Choroid plexus epithelial cell (primary cell): Measurements from ENCODE around the genes BUB3 and GPR26.

- RRBS = 2% methylated on average over 18 of the region's 52 CpGs
Observed at GRCh38 chr10:123149788-123150470, 2.0 kb downstream of the HMX2 start.

DNA sequence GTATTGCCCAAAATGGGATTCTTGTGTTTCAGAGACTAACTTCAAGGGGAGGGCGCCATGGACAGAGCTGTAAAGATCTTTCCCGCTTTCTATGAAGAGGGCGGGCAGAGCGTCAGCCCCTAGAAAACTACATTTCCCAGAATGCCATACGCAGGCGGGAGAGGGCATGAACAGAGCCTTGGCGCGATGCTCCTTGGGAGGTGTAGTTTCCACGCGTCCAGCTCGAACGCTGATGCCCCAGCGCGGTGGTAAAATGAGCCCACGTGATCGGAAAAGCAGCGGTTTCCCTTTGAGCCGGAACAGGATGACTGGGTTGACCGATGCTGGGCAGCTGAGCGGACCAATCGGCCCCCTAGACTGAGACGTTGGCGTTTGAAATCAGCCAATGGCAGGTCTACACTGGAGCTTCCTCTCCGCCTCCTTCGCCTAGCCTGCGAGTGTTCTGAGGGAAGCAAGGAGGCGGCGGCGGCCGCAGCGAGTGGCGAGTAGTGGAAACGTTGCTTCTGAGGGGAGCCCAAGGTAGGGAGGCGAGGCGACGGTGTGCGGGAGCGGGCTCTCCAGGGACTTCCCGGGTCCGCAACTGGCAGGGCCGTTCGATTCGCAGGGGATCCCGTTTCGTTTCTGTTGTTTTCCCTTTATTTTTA is at the start of gene BUB3:
BUB3 (plus strand) TSS at position 436 of the 644 bp plus-strand sequence.
- RRBS = 1% methylated on average over 5 of the region's 45 CpGs

- RRBS = 4% methylated on average over 6 of the region's 61 CpGs
Observed at GRCh38 chr10:123665915-123666450, at the start of gene GPR26. TSS of gene GPR26 (plus strand) at chr10:123666355.

DNA sequence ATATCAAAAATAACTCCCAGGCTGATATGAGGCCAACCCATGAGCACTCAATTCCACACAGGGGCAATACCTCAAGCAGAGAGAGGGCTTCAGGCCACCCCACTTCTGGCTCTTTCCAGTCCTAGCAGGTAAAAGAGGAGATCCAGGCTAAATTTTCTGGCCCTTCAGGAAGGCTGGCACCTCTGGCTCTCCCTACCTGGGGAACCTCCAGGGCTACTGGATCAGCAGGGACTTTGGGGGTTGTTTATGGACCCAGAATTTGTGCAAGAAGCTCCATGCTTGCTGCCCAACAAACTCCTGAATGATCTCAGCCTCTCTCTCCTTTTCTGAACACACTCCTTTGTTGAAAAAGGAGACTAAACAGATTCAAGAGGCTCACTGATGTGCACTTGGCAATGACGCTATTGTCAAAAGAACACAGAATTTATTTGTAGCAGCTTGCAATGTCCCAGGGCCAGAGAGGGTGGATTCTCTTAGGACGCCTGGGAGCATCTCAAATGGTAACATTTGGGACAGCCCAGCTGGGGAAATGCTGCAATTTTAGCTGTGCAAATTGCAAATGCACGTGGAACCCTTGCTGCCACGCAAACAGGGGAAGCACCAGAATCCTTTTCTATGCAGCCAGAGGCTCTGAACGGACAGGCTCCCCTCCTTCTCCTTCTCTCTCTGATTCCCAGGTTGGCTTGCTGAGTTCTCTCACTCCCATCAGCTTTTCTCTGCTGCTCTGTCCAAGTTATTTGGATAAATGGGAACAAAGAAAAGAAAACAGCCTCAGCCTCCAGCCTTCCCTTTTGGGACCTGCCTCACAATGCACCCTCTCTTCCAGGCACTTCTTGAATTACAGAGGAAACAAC is 79.9 kb downstream of the GPR26 start:
- RRBS = no CpG with 5 or more reads among the region's 5 CpGs

DNA sequence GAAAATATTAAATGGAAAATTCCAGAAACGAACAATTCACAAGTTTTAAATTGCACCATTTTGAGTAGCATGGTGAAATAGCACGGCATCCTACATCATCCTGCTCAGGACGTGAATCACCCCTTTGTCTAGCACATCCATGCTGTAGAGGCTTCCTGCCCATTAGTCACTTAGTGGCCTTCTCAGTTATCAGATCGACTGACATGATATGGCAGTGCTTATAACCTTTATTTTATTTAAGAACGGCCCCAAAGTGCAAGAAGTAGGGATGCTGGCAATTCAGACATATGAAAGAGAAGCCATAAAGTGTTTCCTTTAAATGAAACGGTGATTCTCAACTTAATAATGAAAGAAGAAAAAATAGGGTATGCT is 82.7 kb downstream of the CPXM2 start:
- RRBS = no CpG with 5 or more reads among the region's 6 CpGs

DNA sequence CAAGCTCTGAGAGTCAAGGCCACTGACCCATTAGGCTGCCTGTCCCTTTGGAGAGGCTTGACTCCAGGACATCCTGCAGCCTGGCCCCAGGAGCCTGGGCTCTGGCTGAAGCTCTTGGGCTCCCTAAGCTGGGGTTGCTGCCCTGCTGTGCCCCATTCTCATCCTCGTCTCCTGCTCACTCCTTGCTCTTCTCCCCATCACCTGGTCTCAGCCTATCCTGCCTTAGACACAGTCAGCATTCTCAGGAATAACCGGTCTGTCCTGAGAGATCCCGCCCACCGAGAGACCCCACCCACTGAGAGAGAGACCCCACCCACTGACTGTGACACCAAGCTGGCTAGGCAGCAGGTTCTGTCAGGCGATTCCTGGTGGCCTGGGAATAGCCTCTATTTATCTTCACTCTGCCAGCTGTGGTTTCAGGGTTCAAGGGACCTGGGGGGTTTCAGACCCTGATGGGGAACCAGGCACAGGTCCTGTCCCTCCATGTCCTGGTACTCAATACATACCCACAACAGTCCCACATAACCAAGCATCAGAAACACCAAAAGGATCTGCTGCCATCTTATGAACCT is 27.6 kb downstream of the CPXM2 start:
- RRBS = no CpG with 5 or more reads among the region's 5 CpGs

DNA sequence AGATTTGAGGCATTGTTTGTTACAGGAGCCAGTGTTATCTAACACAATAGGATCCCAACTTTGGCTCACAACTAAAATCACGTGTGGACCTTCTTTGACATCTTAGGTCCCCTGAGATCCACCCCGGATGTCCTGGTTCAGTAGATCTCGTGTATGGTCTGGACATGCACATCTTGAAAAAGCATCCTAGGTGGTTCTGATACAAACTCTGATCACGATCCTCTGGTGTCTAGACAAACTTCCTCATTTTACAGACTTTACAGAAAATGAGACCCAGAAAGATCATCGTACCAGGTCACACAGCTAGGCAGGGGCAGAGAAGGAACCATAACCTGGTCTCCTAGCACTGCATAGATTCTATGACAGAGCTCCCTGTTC is 30.7 kb upstream of the CHST15 start:
- RRBS = no CpG with 5 or more reads among the region's 5 CpGs

GRCh38 chr10:124221776-124221928 is 128.3 kb upstream of the CHST15 start:
- RRBS = no CpG with 5 or more reads among the region's 5 CpGs

GRCh38 chr10:124291083-124291825 is 127.5 kb downstream of the OAT start:
- RRBS = no CpG with 5 or more reads among the region's 14 CpGs

- RRBS = no CpG with 5 or more reads among the region's 16 CpGs
Observed at GRCh38 chr10:124378822-124379411, 39.8 kb downstream of the OAT start.

GRCh38 chr10:124544342-124545139 is 82.9 kb downstream of the LHPP start:
- RRBS = no CpG with 5 or more reads among the region's 23 CpGs

GRCh38 chr10:124604664-124605469 is 139.3 kb downstream of the FAM53B start:
- RRBS = no CpG with 5 or more reads among the region's 20 CpGs

DNA sequence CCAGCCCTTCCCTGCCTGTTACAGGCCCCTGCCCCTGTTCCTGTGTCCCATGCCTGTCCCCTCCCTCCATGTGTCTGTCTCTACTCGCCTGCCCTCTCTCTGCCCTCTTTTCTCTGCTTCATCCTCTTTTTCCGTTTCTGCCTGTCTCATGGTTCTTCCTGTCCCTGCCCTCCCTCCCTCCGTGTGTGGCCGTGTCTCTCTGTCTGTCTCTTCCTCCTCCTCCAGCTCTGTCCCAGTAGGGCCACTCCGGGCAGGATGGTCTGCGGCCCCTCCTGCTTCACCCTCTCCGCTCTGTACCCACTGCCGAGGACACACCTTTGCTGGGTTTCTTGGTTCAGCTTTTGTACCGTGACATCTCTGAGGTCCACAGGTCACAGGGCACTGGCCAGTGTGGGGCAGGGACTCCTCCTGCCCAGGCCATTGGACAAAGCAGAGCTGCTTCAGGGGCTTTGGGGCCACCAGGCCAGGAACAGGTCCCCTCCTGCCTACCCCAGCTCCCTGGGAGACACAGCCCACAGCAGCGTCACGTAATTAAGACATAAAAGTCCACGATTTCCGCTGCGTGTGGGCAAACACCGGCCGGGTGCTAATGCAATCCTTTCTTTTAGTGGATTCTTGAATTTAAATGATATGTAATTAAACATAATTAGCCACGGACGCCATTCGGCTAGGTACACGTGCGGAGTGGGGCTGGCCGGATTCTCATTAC is 137.2 kb downstream of the FAM53B start:
- RRBS = no CpG with 5 or more reads among the region's 22 CpGs

DNA sequence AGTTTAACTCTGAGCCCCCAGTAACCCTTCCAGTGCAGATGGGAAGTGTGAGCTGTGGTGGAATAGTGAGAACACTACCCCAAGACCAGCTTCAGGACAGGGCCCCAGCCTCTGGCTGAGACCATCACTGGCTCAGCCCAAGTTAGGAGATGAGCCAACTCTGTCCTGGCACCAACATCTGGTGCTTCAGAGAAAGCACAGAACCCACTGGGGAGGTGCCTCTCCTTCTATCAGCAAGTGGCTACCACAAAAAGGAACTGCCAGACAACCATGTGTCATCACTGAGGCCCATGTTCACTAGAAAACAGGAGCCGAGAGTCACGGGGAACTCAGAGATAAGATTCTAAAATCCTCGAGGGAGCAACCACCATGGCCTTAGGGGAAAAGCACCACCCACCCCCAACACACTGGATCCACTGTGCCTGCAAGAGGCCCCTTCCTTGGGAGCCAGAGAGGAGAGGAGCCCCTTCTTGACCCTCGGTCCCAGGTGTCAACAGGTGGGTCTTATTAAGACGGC is 102.8 kb downstream of the FAM53B start:
- RRBS = no CpG with 5 or more reads among the region's 5 CpGs

- RRBS = no CpG with 5 or more reads among the region's 8 CpGs
Observed at GRCh38 chr10:124696672-124697156, 47.5 kb downstream of the FAM53B start.

DNA sequence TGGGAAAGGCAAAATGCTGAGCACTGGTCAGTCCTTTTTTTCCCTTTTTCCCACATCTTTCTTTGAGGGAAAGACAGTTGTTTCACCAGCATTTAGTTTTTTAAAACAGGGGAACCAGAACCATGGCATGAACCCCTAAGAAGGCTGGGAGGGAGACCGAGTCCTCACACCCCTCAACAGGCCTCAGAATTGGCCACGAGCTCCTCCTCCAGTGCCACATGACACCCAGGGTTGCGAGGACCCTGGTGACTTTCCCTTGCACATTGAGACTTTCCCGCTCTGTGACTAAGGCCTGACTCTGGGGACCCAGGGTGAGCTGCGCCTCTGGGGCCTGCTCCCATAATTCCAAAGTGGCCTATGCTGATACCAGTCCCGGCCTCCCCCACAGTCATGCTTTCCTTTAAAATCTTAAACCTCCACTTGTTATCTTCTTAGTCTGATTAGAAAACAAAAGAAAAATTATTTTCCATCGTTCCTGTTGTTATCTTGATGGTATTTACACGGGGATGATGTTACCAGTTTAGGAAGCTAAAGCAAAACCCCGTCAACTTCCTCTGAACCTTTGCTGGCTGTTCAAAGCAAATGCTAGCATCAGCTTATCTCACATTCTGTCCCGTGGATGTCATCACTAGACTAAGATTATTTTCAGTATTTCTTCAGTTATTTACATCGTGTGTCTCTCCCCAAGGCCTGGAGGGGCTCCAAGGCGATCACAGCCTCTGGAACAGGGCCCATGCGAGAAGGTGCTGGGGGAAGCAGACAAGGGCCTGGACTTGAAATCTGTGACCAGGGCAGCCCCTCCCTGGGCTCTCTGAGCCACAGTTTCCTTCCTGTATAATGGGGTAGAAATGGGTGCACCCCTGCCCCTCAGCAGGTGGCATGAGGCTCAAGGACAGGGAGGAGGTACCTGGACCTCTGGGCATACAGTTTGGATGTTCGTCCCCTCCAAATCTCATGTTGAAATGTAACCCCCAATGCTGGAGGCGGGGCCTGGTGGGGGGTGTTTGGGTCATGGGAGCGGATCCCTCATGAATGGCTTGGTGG is 42.0 kb downstream of the FAM53B start:
- RRBS = no CpG with 5 or more reads among the region's 16 CpGs

- RRBS = no CpG with 5 or more reads among the region's 16 CpGs
Observed at GRCh38 chr10:124703540-124704520, 40.3 kb downstream of the FAM53B start.

- RRBS = no CpG with 5 or more reads among the region's 3 CpGs
Observed at GRCh38 chr10:124967027-124967612, 25.2 kb downstream of the ZRANB1 start.

- RRBS = no CpG with 5 or more reads among the region's 3 CpGs
Observed at GRCh38 chr10:124981166-124981494, 39.2 kb downstream of the ZRANB1 start.

DNA sequence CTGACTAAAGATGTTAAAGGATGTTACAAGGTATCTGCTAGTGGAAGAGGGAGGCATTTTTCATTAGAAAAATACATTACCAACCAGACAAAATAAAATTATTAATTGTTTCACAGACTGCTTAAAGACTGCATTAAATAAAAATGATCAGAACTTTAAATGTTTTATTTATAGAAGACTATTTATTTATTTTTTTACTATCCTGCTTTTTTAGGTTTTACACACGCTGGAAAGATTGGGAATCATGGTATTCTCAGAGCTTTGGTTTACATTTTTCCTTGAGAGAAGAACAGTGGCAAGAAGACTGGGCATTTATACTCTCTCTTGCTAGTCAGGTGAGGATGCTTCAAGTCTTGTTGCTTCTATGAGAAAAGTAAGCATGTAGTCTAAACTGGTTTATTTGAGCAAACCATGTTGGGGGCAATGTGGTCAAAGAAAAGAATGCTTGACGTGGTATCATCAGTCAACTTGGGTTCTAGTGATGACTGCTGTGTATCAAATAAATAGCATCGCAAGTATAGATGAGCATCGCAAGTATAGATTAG is 39.6 kb downstream of the ZRANB1 start:
- RRBS = no CpG with 5 or more reads among the region's 4 CpGs